ENCODE measurements around a stretch of chr5.

- PRO-cap: no peak
Observed at GRCh38 chr5:151005987-151006643, 14.3 kb upstream of the GPX3 start.

DNA sequence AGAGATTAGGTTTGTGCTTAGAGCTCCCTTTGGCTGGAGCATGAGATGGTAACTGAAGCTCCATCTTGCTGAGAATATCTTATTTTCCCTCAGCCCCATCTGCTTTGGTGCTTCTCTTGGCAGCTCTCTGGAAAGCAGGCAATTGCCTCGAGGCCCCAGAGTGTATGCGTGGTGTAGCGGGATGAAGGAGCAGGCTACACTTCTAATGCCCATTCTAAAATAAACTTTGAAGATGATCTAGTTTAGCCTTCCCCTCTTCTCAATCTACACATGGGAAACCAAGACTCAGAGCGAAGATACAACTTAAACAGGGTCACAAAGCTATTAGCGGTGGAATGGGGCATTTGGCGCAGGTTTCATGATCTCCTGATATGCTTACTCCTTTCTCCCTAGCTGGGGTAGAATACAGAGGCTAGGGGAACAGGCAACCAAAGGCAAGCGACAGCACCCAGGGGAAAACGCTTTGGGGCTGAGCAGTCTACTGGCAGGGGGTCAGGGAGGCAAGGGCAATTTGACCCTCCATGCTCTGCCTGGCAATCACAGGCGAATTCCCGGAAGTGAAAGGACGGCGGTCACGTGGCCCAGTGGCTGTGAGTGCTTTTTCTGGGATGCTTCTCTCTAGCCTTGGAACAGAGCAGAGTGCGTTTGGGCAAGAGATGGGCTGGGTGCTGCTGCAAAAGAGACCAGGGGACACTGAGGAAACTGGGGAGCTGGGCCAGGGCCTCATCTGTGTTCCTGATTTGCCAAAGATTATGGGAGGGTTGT is 5.5 kb downstream of the GPX3 start:
- PRO-cap: no peak

DNA sequence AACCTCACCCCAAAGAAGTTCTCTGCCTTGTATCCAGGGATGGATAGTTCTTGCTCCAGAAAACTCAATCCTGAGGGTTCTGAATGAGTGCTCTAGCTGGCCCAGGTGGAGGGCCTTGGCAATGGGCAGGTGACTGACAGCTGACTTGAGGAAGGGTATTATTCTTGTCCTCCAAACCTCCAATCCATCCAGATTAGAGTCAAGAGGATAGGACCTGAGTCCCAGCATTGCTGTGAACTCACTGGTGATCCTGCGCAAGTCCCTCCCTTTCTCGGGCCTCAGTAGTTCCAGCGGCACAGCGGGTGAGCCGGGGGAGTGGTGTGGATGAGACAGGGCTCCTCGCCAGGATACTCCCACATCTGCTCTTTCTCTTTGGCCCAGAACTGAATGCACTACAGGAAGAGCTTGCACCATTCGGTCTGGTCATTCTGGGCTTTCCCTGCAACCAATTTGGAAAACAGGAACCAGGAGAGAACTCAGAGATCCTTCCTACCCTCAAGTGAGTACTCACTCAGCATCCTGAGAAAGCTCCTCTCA is 6.2 kb downstream of the GPX3 start:
- PRO-cap: no peak

- PRO-cap: no peak
Observed at GRCh38 chr5:151042359-151042958, 22.1 kb downstream of the GPX3 start.

DNA sequence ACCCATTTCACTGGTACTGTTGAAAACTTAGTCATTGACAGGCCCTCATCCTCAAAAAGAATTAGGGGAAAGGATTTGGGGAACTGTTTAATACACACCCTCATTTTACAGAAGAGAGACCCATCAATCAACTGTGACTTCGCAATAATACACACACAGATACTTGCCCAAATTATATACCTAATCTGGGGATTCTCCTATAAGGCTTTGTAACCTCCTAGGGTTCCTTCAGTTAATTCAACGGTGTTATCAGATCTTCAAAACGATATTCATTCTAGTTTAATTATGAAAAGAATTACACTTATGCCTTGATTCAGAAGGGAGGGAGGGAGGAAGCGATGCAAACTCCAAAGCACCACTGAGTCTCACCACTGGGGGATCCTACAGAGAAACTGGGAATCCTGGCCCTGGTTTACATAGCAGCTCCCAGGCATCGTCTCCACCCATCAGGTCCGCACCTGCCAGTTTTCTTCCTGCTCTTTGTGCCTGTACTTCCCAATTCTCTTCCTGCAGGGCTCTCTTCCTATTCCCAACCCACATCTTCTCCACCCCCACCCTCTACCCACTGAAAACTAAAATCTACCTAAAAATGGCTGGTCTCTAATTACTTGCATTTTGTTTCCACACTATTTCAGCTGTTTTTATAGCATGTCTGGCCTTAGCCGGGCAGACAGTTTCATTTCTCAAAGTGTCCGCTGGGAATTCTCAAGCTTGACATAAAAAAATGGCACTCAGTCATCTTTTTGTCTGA is 1.4 kb upstream of the TNIP1 start:
- PRO-cap: no peak

GRCh38 chr5:151085267-151086578 is 4.9 kb upstream of the TNIP1 start:
- PRO-cap: no peak

DNA sequence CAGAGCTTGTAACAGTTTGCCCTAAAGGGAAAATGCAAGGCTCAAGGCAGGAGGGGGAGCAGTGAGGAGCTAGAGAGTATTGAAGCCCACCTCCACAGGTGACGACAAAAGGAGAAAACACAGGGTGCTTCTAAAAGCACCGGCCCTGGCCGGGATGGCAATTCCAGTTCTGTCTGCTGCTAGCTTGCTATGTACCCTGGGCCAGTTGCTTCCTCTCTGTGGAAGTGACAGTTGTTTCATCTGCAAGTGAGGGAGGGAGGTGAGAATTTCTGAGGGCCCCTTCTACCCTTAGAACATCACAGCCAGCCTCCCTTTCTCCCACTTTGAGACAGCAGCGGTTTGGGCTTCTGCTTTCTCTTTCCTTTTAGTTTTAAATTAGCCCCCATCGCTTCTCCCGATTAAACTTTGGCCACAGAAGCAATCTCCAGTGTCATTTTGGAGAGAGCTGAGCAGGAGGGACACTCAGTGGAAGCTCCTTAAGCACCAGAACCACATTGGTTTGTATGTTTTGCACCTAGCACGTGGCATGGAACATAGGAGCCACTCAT is 17.3 kb upstream of the TNIP1 start:
- PRO-cap: no peak

- PRO-cap: no peak
Observed at GRCh38 chr5:151098629-151098811, 17.7 kb upstream of the TNIP1 start.

DNA sequence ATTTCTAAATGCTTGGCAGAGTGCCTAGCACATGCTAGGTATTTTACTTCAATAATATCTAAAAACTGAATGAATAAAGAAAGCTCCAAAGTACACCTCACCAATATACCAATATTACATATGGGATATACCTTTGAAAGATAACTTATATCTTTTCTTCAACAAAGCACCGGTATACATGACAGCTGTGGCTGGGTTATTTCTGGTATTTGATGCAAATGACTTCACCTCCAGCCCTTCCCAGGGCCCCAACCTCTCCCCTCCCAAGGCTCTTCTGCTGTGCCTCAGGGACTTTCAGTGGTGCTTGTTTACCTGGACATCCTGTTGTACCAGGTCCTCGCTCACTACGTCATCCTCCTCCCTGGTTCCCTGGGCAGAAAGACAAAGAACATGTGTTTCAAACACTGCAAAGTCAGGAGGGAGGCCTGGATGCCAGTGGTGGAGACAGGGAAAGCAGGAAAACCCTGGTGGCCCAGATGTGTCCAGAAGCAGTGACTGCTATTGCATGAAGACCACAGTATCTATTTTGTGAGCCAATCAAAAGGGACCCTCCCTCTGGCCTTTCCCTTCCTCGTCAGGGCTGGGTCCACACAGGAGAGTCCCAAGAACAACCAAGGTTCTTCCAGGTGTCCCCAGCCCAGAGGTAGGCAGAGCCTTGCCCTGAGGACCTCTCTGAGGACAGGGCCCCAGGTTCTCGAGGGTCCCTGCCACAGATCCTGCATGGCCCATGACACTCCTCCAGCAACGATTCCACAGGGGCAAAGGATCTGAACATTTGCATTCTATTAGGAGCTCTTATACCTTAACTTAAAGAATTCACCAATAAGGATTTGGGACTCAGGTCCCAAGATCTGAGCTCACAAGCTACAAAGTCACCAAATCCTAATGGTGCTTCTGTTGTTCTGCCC is 23.2 kb downstream of the ANXA6 start:
- PRO-cap: no peak

DNA sequence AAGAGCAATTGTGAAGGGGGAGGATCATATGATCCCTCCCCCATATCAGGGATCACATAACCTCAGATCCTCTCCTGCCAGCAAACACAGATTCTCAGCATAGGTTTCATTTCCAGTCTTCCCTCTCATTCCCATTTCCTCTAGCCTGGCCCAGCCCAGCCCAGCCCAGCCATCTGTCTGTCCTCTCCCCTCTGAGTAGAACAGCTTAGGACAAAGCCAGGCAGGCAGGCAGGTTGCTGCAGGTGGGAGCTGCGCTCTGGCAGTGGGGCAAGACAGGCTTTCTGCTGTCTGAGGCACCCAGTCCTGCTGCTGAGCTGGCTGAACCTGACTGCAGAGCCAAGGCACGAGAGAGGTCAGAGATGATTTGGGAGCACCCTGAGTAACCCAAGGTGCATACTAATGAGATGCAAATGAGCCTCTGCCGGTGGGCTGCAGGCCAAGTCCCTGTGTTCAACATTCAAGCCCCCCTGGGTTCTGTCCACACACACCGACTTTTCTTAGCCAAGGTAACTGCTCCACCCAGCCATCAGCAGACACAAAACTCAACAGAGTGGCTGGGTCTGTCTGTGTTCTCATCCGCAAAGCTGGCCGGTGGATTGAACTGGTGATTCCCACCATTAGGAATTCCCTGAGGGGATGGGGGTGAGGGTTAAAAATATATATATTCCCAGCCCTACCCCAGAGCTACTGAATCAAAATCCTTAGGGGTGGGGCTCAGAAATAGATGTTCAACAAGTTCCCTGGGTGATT is 9.2 kb downstream of the FAT2 start:
- PRO-cap: no peak

GRCh38 chr5:151693894-151694490 is 7.3 kb upstream of the SPARC start:
- PRO-cap: no peak

GRCh38 chr5:151709086-151709688 is 22.5 kb upstream of the SPARC start:
- PRO-cap: no peak

DNA sequence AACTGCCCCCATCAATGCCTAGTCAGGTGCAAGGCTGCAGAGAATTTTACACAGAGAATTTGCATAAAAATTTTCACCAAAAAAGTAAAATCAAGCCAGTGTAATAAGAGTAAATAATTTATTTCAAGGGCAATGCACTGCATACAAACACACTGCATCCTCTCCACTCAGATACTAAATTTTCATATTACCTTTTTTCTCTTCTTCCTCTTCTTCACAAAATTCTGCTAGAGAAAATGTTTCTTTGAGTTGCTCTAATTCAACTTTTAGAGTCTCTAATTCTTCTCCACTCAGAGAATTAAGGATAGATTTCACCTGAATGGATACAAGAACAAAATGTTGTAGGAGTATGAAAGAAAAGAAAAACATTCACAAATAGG is 12.5 kb downstream of the FAM114A2 start:
- PRO-cap: no peak

GRCh38 chr5:154197973-154198763 is 7.6 kb downstream of the GALNT10 start:
- PRO-cap: no peak

DNA sequence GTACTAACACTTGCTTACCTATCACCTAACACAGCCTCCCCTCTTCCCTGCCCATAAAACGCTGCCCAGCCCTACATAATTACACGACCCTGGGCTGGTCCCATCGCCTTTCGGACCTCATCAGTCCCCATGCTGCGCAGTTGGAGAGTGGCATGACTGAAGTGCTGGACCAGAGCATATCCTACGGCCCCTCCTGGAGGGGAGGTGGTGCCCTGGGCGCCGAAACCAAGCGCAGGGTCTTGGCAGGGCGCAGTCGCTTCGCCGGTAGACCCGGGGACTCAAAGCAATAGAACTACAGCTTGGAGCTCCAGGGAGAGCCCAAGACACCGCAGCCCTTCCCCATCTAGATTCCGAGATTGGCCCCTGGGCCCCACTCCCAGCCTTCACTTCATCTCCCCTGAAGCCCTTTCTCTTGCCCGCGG is 969 bp upstream of the SAP30L start:
- PRO-cap: no peak

DNA sequence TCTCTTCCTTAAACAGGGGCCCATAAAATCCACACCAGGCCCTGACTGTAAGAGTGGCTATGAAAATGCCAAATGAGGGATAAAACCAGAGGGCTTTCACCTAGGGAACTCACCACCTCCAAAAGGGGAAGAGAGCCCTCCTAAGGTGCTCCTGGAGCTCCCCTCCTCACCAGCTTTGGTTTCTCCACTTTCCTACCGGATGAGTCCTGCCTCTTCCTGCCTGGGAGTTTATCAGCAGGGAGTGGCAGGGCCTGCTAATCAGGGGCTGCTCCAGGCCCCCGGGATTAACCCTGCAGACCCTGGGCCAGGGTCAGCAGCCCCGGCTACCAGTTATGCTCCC is 130.3 kb upstream of the HAND1 start:
- PRO-cap: no peak

- PRO-cap: no peak
Observed at GRCh38 chr5:154757604-154757862, 2.4 kb downstream of the LARP1 start.

- PRO-cap: no peak
Observed at GRCh38 chr5:154758867-154759840, 4.0 kb downstream of the LARP1 start.

GRCh38 chr5:154769106-154770083 is 14.2 kb downstream of the LARP1 start:
- PRO-cap: no peak

DNA sequence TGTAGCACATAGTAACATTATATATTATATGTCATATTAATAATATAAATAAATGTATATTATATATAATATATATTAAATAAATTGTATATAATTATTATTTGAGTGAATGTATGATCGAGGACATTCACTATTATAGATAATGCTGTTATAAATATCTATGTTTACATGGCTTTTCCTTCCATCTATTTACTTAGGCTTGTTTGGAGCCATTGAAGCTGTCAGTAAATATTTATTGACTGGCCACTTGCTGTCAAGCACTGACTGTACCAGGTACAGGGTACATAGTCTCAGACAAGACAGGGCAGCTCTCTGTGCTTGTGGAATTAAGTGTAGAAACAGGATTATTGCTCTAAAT is 16.4 kb downstream of the FAXDC2 start:
- PRO-cap: no peak